Choroid plexus epithelial cell (primary cell): ENCODE measurements around the genes EGR4, BOLA3, MOB1A, TLX2, DQX1 and TACR1.

- RRBS = no CpG with 5 or more reads among the region's 11 CpGs
These were observed 1.6 kb upstream of the SMYD5 start for GRCh38 chr2:73212300-73212929.

GRCh38 chr2:73268555-73269316 is 15.5 kb downstream of the FBXO41 start:
- RRBS = 2% methylated on average over 22 of the region's 69 CpGs

GRCh38 chr2:73293407-73293924 is at the start of gene EGR4:
Gene EGR4 (minus strand): TSS chr2:73293548.
- RRBS = 2% methylated on average over 28 of the region's 59 CpGs

GRCh38 chr2:73640188-73641175 is 1.7 kb downstream of the NAT8 start:
- RRBS = no CpG with 5 or more reads among the region's 5 CpGs

DNA sequence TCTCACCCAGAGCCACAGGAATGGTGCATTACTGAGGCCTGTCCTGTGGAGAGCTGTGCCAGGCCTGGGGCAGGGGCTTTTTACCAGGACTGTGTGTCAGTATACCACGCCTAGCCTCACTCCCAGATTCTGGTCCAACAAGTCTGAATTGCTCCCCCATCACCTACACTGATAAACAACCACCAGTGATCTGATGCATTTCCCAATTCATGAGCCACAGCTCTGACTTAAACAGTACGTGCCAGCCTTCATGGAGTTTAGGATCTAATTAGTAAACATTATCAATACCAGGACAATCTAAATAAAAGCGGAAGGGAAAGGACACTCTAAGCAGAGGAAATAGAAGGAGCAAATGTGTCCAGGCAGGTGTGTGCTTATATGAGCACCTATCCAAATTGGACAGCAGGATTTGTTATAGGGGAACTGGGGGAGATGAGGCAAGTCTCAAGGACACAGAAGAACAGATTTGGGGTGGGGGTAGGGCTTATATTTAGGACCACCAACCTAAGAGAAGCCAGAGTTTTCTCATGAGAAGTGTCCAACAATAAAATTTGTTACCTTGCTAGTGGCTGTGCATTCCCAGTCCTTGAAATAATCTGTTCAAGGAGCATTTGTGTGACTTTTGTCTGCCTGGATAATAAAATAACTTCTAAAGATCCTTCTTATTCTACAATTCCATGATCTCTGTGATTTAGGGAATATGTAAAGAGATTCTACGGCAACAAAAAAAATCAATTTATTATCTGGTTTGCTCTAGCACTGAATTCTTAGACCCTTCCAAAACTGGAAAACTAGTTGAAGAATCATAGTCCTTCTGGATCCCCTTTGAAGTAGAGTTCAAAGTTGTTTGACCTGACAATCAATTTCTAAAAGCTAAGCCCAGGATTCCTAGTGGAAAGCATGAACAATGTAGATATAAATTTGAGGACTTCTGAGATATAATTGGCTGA is 8.6 kb upstream of the DGUOK start:
- RRBS = no CpG with 5 or more reads among the region's 4 CpGs

DNA sequence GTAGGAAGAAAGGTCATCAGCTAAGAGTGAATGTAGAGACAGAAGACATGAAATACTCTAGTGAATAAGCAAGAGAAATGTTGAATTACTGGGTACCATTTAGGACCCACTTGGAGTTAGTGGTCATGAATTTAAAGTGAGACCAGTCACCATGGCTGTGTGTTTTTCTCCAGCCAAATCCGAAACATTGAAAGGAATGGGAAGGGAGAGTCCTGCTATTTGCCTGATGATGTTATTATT is 3.4 kb downstream of the DGUOK start:
- RRBS = no CpG with 5 or more reads among the region's 1 CpG

GRCh38 chr2:74011323-74011926 is 26.7 kb downstream of the TET3 start:
- RRBS = no CpG with 5 or more reads among the region's 6 CpGs

DNA sequence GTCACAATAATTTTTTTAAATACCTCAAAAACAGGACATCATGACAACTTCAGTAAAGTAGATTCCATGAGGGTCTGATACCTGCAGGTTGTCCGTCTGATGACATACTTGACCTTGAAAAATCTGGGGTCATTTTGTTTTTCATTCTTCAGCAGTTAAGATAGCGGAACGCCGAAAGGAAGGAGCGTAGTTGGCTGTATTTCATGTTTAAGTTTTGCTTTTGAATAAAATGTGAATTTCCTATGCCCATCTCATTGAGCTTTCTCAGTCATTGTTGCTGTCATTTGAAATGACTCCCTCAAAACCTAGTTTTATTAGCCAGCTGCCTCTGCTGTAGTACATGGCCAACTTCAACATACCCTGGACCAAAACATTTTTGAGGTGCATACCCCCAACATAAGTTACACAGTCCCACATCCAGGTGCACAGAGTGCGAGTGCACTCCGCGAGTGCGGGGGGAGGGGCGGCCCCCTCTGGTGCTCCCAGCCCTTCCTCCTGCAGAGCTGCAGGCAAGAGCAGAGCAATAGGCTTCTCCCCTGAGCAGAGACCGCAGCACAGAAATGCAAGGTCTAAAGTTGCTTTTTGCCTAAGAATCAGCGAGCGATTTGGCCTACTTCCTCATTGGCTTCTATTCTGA is 40.9 kb downstream of the BOLA3 start:
- RRBS = no CpG with 5 or more reads among the region's 13 CpGs

GRCh38 chr2:74147780-74148834 is at the start of gene BOLA3:
Gene BOLA3 (minus strand): TSS chr2:74147912.
- RRBS = 1% methylated on average over 23 of the region's 72 CpGs

GRCh38 chr2:74177984-74179341 is at the start of gene MOB1A:
Gene MOB1A (minus strand): TSS chr2:74178879.
- RRBS = under 1% methylated on average over 10 of the region's 94 CpGs

DNA sequence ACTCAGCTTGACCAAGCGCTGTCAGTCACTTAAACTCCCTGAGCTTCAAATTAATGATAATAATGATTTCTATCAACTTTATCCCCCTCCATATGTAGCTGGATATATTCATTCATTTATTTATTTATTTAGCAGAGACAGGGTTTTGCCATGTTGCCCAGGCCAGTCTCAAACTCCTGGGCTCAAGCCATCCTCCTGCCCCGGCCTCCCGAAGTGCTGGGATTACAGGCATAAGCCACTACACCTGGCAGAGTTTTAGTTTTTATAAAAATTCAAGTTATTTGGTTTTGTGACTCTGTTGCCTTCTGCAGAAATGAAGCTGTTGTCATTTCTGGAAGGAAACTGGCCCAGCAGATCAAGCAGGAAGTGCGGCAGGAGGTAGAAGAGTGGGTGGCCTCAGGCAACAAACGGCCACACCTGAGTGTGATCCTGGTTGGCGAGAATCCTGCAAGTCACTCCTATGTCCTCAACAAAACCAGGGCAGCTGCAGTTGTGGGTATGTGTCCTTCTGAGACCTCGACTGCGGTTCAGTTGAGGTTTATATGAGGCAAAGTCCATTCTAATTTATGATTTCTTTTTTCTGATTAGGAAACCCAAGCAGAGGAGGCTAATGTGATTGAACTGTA is 7.1 kb downstream of the MTHFD2 start:
- RRBS = no CpG with 5 or more reads among the region's 8 CpGs

DNA sequence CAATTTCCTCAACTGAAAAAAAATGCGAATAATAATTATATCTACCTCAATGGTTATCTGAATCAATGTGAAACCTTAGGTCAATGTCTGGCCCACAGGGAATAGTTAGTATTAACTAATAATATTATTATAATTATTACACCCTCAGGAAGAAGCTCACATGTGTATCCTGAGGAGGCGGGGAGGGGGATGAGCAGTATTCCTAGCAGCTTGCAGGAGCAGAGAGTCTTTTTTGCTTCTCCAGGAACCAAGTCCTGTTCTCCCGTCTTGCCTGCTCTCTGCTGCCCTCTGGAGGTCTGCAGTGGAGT is 8.5 kb downstream of the SLC4A5 start:
- RRBS = no CpG with 5 or more reads among the region's 3 CpGs

DNA sequence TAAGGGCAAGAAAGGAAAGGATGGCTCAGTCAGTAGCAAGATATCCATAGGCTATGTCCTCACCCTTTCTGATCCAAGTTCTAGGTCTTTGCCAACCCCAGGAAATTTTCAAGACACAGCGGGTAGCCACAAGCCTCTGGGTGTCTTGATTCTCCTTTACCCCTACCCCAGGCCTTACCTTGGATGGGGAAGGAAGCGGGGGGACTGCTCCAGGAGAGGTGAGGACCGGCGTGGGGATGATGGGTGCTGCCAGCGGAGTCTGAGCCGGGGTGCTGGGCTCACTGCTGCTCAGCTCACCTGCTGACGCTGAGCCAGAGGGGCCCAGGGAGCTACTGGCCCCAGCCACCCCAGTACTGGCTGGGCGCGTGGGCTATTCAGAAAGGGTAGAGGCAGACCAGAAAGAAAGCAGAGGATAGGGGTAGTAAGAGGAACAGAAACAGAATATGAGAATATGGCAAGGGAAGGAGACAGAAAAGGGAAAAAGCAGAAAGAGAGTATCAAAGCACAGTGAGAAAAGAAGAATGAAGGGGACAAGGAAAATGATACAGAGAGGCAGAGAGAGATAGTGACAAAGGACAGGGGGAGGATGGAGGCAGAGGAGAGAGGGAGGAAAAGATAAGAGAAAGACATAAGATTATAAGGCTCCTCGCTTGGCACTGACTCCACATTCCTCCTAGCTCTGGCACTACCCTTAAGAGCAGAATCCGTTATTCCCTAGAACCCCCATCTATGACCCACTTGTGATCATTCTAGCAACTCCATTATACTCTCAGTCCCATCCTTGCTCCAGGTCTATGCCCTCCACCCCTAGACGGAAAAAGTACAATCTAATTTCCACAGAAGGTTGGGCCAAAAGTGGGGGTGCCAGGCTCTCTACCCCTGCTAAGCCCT is 8.5 kb downstream of the DCTN1 start:
- RRBS = no CpG with 5 or more reads among the region's 12 CpGs

- RRBS = no CpG with 5 or more reads among the region's 15 CpGs
These were observed 1.2 kb downstream of the MRPL53 start for GRCh38 chr2:74471132-74471815.

DNA sequence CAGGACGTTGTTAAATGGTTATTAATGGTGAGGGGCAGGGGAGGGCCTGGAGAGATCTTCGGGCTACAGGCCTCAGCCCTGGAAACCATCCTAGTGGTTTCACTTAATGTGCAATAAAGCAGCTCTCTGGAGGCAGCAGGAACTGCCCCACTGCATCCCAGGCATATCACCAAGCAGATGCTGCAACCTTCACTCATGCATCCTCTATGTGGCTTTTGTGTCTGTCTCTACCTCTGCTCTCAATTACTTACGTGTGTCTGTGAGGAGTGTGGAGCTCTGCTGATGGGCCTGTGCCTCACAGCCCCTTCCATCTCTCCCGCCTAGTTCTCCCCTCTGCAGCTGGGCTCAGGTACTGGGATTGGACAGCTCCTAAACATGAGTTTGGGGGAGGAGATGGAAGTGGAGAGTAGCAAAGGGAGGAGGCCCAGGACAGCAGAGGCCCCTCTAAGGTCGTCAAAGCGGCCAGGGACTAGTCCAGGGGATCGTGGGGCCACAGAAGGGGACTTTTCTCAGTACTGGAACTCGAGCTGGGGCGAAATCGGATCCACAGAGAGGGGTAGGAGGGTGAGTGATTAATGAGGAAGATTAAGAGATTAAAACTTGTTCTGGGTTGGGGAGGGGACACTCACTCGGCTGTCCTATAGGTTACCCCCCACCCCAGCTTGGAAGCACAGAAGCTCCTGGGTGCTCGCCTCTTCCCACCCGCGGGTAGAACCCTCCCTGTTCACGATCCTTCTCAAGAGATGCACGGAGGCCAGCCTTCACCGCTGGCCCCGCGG is 2.0 kb upstream of the LBX2 start:
- RRBS = no CpG with 5 or more reads among the region's 19 CpGs

- RRBS = 3% methylated on average over 23 of the region's 72 CpGs
These were observed at the start of gene TLX2 for GRCh38 chr2:74513847-74514761. Gene TLX2 (plus strand): TSS chr2:74514450.

DNA sequence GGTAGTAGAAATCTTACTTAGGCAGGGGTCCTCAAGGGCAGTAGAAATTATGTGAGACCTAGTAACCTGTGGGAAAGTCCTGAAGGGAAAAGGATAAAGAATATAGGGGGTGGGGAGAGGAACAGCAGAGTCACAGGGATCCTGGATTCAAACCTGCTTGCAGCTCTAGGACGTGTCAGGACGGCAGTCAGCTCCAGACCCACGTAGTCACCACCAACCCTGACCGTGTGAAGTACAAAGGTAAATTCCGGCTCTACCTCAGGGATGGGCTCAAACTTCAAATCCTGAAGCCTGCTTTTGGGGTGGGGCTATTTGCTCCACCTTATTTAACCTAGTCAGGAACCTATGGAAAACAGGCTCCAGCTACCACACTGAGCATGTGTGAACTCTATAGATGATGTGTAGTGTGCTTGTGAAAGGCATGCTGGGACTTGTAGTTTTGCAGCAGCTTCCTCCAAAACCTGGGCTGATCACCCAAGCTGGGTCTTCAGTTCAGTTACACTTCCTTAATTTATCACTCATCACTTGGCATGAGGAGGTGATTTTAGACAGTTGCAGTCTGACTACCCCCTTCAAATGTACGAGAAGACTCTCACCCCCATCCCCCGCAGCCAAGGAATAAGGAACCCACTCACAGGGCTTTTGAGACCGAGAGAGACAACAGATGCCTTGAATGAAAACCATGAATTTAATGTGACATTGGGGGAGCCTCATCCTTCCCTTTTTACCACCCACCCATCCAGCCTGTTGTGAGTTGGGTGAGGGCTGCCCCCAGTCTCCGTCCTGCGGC is at the start of gene DQX1:
Gene DQX1, minus strand, starts transcription at position 249 of the 790 bp plus-strand sequence.
- RRBS = no CpG with 5 or more reads among the region's 10 CpGs

DNA sequence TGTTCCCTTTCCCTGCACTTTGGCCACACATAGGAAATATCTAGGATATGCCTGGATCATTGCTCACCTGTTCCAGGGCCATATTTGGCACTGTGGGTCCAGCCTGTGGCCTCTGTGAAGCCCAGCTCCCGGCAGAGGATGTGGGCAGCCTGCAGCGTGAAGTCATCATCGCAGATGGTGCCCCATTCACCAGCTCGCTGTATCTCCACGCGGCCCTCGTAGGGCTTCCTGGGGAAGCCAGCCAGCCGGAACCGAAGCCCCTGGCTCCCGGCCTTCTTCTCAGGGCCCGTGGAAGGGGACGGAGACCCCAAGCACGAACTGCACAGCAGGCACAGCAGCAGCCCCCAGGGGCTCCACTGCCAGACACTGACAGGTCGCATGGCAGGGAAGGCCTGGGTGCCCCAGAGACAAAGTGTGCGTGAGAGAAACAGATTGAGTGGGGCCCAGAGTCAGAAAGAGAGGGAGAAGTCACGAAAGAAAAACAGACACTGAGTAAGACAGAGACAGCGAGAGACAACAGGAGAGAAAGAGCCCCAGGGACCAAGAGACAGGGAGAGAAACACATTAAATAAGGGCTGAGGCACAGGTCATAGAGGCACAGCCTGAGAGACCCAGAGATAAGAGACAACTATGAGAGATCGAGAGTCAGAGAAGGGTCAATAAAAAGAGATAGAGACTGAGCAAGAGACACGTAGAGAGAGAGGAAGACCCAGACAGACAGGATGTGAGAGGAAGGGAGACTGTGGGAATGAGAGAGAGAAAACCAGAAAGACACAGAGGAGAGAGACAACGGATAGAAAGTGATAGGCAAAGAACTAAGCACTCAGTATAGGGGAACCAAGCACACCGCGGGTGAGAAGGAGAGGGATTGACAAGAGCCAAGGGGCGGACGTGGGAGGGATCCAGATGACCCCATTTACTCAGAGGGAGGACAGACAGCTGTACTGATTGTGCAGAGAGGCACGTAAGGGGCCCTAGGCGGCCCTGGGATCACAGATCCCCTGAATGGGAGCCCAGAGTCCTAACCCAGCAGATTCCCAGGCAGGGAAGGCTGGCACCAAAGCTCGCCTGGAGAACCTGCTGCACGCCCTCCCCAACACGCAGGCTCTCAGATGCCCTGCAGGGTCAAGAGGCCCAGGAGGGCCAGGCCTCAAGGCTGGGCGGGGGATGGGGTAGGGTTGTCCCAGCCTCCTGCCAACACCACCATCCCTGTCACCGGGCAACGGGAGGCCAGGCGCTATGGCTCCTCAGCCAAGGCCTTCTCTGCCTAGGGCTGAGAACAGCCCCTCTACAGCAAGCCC is 1.0 kb downstream of the LOXL3 start:
- RRBS = no CpG with 5 or more reads among the region's 33 CpGs

DNA sequence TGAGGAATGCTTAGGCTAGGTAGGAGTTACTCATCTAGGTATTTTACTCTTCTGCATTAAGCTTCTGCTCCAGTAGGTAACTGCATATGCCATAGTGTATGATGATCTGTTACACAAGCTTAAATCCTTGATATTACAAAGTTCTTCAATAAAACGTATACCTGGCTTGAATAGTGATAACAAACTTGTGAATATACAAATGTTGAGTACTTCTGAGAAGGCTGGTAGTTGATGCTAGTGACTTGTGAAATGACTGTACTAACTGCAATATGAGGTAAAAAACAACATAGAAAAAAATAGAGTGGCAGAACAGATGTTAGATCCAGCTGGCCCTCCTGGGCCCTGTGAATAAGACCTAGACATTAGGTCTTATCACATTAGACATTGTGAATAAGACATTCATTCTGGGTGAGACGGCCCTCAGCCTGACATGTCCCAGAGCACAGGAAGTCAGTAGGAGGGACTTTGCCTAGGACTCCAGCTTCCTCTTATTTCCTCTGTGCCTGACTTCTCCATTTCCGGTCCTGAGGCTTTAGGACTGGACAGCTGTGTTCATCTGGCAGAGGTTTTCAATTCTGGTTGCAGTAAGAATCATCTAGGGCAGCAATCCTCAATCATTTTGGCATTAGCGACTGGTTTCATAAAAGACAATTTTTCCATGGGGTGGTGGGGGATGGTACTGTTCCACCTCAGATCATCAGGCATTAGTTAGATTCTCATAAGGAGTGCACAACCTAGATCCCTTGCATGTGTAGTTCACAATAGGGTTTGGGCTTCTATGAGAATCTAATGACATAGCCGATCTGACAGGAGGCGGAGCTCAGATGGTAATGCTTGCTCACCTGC is 23.0 kb downstream of the DOK1 start:
- RRBS = no CpG with 5 or more reads among the region's 6 CpGs

- RRBS = 0% methylated on average over 8 of the region's 37 CpGs
These were observed at the start of gene TACR1 for GRCh38 chr2:75199388-75199953. Gene TACR1 (minus strand): TSS chr2:75199520.